Endodermal cell (in vitro differentiated cells): Measurements from ENCODE around the gene HPSE.

- PRO-cap = unidirectional peak, plus-strand start at chr4:80265677
Measured at GRCh38 chr4:80265362-80266159, 903 bp upstream of the FGF5 start.

GRCh38 chr4:80500525-80500973 is 165.0 kb downstream of the CFAP299 start:
- PRO-cap = no peak

DNA sequence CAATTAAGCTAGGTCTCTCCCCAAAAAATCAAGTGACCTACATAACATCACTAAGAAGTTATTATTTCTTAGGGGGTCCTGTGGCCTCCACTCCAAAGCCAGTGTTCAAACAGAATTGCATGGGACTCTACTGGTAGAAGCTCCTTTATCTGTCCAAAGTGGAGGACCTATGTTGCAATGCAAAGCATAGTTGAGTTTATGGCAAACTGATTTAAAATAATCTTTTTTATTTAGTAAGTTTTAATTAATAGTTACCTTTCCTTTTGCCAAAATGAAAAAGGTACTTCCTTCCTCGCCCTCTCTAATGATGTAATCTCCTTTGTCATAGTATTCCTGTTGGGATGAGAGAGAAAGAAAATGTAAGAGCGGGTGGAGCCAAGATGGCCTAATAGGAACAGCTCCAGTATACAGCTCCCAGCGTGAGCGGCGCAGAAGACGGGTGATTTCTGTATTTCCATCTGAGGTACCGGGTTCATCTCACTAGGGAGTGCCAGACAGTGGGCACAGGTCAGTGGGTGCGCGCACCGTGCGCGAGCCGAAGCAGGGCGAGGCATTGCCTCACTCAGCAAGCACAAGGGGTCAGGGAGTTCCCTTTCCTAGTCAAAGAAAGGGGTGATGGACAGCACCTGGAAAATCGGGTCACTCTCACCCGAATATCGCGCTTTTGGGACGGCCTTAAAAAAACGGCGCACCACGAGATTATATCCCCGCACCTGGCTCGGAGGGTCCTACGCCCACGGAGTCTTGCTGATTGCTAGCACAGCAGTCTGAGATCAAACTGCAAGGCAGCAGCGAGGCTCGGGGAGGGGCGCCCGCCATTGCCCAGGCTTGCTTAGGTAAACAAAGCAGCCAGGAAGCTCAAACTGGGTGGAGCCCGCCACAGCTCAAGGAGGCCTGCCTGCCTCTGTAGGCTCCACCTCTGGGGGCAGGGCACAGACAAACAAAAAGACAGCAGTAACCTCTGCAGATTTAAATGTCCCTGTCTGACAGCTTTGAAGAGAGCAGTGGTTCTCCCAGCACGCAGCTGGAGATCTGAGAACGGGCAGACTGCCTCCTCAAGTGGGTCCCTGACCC is 61.3 kb downstream of the PRKG2 start:
- PRO-cap = bidirectional peak, plus-strand start at position 368 of the sequence, minus-strand start at position 311 of the sequence; unidirectional peak, minus-strand start at position 834 of the sequence

- PRO-cap = no peak
Measured at GRCh38 chr4:81562010-81562650, 90.4 kb upstream of the RASGEF1B start.

DNA sequence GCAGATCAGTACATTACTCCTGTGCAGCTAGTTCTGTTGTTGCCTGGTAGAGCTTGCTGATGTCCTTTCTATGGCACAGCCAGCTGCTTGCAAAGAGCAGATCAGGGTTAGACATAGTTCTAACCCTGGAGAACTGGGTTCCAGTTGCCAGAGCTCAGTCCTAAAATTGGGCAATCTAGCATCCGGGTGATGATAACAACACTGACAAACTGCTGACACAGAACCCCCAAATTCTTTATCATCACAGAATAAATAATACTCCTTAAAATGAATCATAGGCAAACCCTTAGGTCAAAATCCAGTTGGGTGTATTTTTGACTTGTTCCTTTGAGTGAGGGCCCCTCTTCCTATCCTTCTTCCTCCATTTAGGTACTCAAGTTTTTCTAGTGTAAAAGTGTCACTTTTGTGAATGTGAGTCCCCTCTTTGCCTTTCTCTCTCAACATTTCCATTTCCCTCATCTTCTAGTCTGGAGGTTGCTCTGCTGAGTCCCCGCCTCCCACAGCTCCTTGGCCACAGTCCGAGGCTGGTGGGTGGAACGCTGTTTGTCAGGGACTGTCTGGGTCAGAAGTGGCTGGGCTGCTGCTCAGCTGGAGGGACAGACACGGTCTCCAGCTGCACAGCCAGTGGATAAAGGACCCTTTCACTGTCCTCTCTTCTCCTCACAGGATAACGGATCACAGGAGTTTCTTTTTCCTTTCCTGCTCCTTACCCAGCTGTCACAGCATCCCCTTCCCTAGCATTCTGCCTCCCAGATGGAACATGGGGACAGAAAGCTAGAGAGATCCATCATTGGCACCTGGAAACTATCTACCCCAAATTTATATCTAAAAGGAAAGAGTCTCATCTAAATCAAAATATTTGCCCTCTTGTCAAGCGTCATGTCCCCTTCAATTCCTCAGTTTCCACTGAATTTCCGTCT is 93.7 kb upstream of the RASGEF1B start:
- PRO-cap = no peak

GRCh38 chr4:82028823-82029158 is 345.0 kb downstream of the HNRNPD start:
- PRO-cap = no peak

GRCh38 chr4:82350609-82350809 is 23.3 kb downstream of the HNRNPD start:
- PRO-cap = no peak

GRCh38 chr4:82353925-82354565 is 19.7 kb downstream of the HNRNPD start:
- PRO-cap = no peak

DNA sequence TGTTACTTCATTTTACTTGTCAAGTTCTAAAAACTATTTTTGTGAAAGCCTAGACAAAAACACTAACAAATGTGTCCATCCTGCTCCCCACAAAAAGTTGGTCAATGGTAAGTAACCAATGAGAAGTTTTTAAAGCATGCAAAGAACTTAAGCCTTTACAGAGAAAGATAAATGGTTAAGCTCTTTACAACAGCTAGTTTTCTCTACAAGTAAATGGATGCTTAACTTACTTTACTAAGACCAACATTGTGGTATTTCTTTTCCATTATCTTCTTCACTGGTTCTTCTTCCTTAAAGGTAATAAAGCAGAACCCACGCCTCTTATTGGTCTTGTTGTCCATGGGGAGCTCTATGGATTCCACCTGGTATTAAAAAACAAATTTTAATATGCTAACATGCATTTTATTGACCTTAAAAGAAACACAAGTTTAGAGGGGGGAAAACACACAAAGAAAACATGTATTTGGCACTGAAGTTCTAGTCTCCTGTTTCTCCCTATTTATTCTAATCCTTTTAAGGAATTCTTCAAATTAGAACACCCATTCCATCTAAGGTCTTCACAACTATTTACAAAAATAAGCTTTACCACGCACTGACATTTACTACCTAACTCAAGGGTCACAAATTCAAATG is 16.6 kb downstream of the HNRNPD start:
- PRO-cap = no peak

GRCh38 chr4:82358193-82359022 is 15.4 kb downstream of the HNRNPD start:
- PRO-cap = no peak

DNA sequence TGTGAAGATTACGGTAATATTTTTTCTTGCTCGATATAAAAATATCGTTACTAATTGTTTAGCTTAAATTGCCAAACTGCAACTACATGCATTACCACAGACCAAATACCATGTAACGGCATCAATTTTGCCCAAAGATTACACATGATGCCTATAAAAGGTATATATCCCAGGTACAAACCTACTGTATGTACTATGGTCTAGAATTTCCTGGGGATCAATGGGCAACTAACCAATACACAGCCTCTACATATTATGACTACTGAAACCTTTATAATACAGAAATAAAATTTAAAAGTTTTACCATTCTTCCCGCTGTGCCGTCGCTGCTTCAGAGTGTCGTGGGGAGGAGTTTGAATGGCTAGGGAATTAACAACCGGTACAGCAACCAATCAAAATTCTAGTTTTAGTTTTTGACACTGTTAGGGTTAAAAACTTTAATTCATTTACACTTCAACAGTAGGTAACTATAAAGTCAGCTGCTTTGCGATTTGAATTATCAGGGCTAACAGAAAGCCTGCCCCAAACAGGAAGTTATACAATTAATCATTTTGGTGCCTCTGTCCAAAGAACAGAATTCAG is 2.5 kb downstream of the HNRNPD start:
- PRO-cap = no peak

DNA sequence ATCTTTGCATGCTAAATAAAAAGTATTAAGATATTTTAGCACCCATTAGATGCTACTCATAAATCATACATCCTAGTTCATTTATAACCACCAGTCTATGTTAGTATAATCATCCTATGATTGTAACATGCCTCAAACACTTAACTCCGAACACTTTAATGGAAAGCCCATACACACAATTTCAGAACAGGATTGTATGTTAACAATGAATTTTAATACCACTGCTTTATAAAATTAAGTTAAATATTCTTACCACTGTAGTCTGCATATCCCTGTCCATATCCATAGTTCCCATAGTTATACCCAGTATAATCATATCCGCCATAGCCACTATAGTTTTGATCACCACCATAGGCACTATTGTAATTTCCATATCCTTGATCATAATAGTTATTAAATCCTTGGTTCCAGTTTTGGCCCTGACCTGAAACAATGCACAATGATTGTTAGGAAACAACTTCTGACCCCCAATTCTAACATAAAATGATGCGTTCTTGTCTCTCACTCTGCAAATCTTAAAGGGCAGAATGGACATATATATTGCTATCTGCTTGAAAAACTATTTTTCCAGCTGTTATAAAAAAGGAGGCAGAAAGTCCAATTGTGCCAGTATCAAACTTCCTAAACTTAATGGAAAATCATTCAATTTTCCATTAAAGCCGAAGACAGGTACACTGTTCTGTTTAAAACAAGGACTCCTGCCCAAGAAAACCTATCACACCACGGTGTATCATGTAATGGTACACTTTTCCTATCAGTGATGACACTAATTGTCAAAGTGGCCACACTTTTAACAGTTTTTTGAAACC is 3.8 kb downstream of the HNRNPDL start:
- PRO-cap = unidirectional peak, minus-strand start at position 388 of the sequence

GRCh38 chr4:82782404-82783082 is 16.1 kb downstream of the SCD5 start:
- PRO-cap = unidirectional peak, minus-strand start at chr4:82782757

DNA sequence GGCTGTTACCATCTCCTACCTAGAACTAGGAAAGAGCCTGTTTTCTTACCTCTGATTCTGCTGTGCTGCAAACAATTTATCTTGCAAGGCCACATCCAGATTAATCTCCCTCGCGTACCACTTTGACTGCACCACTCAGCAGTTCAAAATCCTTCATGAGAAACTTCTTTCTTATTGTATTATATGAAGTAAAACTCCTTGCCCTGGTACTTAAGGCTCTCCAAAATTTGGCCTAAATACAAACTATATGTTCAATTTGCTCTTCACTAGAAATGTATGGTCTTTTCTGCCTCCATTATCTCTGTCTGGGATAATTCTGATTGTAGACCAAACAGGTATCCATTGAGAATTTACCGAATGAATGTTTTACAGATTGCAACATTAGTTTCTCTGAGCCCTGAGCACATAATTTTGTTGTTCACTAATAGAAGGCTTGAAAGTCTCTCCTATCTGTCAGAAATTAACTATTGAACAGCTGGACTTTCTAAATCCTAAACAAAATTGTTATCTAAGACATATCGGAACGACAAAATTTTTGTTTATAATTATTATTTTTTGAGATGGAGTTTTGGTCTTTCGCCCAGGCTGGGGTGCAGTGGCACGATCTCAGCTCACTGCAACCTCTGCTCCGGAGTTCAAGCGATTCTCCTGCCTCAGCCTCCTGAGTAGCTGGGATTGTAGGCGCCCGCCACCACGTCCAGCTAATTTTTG is 40.0 kb upstream of the SCD5 start:
- PRO-cap = no peak

DNA sequence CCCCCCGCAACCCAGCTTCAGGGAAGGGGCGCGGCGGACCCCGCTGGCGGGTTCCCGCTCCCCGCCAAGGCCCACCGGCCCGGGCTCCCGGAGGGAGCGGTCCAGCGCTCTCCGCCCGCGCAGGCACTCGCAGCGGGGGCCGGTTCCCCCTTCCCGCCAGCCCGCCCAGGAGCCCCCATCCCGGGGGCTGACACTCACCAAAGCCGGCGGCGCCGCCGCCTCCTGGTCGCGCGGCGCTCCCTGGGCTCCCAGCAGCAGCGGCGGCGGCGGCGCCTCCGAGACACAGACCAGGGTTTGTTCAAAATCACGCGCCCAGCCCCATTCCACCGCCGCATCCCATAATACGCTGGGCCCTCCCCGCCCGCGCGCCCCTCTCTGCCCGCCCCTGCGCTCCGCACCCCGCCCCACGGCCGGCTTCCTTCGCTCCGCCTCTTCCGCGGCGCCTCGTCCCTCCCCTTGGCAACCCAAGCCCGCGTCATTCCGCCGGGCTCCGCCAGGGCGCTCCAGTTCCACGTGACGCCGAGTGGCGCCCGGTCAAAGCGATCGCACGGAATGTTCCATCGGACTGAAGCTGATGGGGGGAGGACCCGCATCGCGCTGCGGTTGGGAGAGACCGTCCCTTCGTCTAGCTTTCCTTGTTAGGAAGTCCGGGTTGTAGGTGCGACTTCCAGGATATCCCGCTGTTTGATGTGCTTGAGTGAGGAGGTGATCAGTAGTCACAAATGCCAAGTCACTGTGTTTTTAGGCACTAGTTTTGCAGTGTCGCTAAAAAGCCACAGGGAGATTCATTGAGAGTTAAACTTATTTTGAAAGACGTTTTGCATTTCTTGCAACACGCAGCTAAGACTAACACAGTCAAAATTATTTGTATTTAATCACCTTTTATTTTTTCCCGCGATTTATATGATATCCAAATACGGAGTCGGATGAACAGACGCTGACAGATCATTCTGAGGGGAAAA is 2.3 kb upstream of the LIN54 start:
- PRO-cap = bidirectional peak, plus-strand start at position 631 of the sequence, minus-strand start at position 296 of the sequence

DNA sequence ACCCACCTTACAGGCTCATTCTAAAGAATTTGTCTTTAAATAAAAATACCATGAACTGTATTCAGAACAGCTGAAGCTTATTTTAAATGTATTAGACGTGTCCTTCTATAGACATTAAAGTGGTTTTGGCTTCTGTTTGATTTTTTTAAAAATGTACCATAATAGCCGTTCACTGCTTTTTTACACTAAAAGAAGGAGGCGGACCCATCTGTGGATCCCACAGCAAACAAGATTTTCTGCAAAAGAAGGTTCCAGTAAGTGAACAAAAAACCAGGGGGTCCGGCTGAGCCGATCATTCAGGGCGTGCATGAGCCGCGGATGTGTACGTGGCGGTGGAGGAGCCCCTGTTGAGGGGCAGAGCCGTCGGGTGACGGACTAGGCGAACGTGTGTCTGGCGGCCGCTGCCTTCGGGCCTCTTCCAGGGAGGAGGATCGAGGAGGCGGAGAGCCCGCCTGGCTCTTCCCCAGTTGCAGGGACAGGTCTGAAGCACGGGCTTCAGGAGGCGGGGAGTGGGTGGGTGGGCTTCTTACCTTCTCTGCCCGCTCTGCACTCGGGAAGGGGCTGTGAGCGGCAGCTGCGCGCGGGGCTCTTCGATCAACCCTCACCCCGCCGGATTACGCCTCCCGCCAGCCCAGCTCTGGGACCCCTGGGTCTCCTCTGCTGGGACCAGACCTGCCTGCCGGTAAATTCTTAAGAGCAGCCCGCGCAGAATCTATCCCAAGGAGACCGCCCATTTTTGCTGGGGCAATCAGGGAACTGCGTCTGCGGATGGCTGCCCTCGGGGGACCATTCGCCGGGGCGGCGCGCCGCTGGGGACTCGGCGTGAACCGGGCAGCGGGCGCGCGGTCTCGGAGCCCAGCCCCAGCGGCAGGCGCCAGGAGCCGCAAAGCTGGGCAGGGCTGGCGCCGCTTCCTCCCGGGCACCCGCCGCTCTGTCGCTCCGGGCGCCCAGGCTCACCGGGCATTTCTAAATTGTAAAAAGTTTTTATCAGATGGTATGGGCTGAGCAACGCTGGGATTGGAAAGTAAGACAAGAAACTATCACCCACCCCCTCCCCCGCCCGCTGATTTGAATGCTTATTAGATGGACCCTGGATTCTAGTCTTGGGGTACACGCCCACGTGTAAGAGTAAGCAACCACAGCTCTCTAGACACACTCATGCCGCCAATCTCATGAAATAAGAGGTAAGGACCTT is 4.9 kb downstream of the PLAC8 start:
- PRO-cap = bidirectional peak, plus-strand start at position 357 of the sequence, minus-strand start at position 349 of the sequence; bidirectional peak, plus-strand start at position 542 of the sequence, minus-strand start at position 483 of the sequence; bidirectional peak, plus-strand start at position 789 of the sequence, minus-strand start at position 659 of the sequence; unidirectional peak, minus-strand start at position 968 of the sequence

- PRO-cap = no peak
Measured at GRCh38 chr4:83113518-83113882, 1.0 kb downstream of the PLAC8 start.

DNA sequence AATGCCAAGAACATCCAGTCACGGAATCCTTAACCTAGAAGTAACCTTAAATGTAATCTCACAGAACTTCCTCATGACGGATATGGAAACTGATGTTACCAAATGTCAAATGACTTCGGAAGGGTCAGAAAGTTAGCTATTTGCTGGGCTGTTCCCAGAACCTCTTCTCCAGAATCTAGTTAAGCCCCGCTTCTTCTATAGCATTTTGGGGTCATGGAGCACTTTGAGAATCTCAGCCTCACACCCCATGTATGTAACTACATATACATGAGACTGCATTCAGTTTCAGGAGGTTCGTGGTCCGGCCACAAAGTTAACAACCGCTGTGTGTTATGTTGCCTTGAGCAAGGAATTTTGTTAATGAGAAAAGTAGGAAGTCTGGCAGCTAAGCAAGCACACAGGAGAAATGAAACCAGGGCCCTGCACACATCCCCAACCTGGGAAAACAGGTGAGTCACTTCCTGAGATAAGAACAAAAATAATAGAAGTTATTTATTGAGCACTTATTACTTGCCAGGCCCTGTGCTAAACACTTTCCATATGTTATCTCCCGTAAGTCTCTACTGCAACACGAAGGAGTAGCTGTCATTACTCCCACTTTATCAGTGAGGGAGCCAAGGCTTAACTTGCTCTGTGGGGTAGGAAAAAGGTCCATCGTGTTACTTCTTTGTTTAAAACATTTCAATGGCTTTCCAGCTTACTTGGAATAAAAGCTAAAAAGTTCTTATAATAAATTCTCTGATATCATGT is 36.0 kb upstream of the PLAC8 start:
- PRO-cap = no peak

GRCh38 chr4:83255575-83256017 is 29.0 kb downstream of the COQ2 start:
- PRO-cap = no peak

- PRO-cap = no peak
Measured at GRCh38 chr4:83334198-83335404, at the start of gene HPSE. Gene HPSE, minus strand, starts transcription at chr4:83334848.